Heart right ventricle (tissue), 2 donors: ENCODE data around the genes JAM2 and GABPA.

- PRO-cap, 2 experiments = no peak in any of the 2 experiments
Measured at GRCh38 chr21:22062817-22063235, 1064.6 kb downstream of the NCAM2 start.

DNA sequence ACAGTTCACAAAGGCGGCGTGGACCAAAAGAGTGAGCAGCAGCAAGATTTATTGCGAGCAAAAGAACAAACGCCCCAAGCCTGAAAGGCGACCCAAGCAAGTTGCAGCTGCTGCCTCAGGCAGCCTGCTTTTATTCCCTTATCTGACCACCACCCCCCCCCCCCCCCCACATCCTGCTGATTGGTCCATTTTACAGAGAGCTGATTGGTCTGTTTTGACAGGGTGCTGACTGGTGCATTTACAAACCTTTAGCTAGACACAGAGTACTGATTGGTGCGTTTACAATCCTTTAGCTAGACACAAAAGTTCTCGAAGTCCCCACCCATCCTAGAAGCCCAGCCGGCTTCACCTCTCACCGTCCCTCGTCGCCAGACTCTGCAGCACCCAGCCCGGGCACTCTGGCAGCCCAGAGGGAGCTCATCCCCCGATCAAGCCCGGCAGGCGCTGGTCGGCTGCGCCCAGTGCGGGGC is 2023.0 kb downstream of the NCAM2 start:
- PRO-cap, 2 experiments = no peak in any of the 2 experiments

GRCh38 chr21:23384498-23385284 is 2222.6 kb downstream of the MRPL39 start:
- PRO-cap, 2 experiments = no peak in any of the 2 experiments

GRCh38 chr21:25421104-25422027 is 185.9 kb downstream of the MRPL39 start:
- PRO-cap, 2 experiments = no peak in any of the 2 experiments

- PRO-cap, 2 experiments = no peak in any of the 2 experiments
Measured at GRCh38 chr21:25424658-25424927, 182.7 kb downstream of the MRPL39 start.

GRCh38 chr21:25560156-25560844 is 47.0 kb downstream of the MRPL39 start:
- PRO-cap, 2 experiments = no peak in any of the 2 experiments

DNA sequence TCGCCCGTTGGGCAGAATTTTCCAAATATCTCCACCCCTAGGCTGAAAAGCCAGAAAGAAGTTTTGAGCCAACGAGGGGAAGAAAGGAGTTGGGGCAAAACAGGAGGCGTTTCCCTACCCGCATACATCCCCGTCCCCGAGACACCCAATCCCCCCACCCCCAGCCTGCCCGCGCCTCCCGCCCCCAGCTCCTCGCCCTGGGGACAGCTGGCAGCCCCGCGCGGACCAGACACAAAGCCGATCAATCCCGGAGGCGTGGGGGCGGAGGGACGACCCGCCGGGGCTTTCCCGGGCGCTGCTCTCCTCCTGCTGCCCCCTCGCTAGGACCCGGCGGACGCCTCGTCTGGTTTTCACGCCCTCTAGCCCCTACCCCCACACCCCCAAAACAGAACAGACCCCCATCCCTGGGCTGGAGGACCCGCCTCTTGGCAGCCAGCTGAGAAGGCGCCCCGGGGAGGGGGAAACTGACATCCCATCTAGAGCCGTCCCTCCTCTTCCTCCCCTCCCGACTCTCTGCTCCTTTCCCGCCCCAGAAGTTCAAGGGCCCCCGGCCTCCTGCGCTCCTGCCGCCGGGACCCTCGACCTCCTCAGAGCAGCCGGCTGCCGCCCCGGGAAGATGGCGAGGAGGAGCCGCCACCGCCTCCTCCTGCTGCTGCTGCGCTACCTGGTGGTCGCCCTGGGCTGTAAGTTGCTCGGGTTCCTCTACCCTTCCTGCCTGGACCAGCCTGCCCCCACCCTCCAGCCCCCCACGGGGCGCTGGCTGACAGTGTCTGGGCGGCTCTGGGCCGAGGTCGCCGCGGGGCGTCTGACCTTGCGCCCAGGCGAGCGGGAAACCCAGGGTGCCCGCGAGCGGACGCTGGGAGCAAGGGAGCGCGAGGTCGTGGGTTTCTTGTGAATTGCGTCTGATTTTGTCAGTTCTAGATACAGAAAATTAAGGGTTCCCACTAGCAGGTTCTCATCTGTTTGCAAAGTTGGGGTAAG is at the start of gene JAM2:
JAM2 (plus strand) TSS at position 53 of the 981 bp plus-strand sequence.
- PRO-cap, 2 experiments = peak in 2 of 2 experiments; most common plus-strand start position 53 of the sequence (in 2); most common minus-strand start position 618 of the sequence (in 2)

GRCh38 chr21:25734784-25735491 is at the start of gene GABPA:
Gene GABPA, plus strand, starts transcription at chr21:25734972.
- PRO-cap, 2 experiments = peak in 2 of 2 experiments; most common plus-strand start chr21:25734972 (in 2); most common minus-strand start chr21:25734904 (in 2)

DNA sequence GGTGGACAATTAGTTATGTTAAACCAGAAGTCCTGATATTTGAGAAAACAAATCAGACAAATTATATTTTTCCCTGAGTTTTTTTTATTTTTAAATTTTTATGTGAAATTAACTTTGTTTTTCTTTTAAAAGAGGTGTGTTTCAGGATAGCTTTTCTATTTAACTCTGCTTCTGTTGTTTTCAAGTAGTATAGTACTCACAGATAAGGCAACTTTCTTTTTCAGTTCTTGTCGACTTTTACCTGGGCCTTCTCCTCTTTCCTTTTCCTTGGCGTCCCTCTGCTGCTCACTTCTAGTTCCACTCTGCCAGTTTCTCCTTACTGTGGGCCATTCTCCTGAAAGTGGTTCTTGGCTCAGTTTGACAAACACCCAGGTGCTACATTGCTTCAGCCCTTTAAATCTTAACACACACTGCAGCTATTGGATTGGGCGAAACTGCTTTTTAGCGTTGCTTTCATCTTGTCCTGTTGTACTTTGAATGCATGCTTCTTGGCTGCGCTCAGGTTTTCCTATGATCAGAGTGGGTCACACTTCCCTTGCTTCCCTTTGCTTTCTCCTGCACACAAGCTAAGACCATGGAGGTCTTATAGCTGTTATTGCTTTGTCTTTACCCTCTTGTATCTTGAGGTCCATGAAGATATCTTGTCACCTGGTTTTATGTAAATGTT is 21.5 kb downstream of the GABPA start:
- PRO-cap, 2 experiments = peak in 1 of 2 experiments; most common plus-strand start position 501 of the sequence (in 1); most common minus-strand start position 479 of the sequence (in 1)

GRCh38 chr21:25879381-25879621 is 144.5 kb downstream of the GABPA start:
- PRO-cap, 2 experiments = no peak in any of the 2 experiments

DNA sequence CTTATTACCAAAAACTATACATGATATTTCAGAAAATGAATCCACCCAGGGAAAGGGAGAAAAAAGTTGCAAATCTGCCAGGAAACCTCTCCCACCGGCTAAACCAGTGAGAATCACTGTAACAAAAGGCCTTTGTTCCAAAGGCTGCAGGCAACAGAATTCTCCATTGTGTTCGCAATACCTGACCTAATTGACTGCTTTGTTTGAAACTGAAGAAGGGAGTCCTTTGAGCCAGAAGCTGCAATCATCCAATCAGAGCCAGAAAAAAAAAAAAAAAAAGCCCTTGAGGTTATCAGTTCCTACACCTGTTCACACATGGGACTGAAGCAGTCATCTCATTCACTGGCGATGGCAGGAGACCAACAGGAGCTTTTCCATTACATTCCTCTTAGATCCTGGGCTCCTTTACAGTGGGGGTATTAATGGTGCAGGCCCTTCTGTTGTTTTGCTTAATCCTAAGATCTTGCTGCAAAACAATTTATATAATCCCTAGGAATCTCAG is 172.4 kb downstream of the APP start:
- PRO-cap, 2 experiments = peak in 1 of 2 experiments; most common plus-strand start position 333 of the sequence (in 1); most common minus-strand start position 192 of the sequence (in 1)

GRCh38 chr21:26068480-26069298 is 101.9 kb downstream of the APP start:
- PRO-cap, 2 experiments = no peak in any of the 2 experiments

DNA sequence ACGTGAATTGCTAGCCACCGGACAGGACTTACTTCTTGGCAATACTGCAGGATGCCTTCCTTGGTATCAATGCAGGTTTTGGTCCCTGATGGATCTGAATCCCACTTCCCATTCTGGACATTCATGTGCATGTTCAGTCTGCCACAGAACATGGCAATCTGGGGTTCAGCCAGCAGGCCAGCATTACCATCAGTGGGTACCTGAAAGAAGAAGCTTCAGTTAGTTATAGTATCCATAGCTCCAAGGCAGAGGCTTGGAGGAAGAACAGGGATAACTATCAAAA is 58.7 kb downstream of the APP start:
- PRO-cap, 2 experiments = no peak in any of the 2 experiments

- PRO-cap, 2 experiments = peak in 1 of 2 experiments; most common plus-strand start chr21:26116176 (in 1); most common minus-strand start chr21:26116011 (in 1)
Measured at GRCh38 chr21:26115712-26116273, 54.8 kb downstream of the APP start.

- PRO-cap, 2 experiments = peak in 1 of 2 experiments; most common minus-strand start chr21:26168942 (in 1)
Measured at GRCh38 chr21:26168673-26169011, 1.9 kb downstream of the APP start.

GRCh38 chr21:26169012-26169340 is 1.6 kb downstream of the APP start:
- PRO-cap, 2 experiments = peak in 1 of 2 experiments; most common plus-strand start chr21:26169230 (in 1)

DNA sequence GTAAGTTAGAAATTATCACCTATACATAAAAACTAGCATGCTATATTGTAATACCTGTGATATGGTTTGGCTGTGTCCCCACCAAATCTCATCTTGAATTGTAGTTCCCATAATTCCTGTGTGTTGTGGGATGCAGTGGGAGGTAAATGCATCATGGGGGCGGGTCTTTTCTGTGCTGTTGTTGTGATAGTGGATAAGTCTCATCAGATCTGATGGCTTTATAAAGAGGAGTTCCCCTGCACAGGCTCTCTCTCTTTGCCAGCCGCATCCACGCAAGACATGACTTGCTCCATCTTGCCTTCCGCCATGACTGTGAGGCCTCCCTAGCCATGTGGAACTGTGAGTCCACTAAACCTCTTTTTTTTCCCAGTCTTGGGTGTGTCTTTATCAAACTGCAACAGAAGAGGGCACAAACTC is 10.3 kb downstream of the ADAMTS1 start:
- PRO-cap, 2 experiments = no peak in any of the 2 experiments

- PRO-cap, 2 experiments = no peak in any of the 2 experiments
Measured at GRCh38 chr21:26844019-26844647, 1.1 kb downstream of the ADAMTS1 start.

GRCh38 chr21:28099250-28099698 is 785.9 kb downstream of the N6AMT1 start:
- PRO-cap, 2 experiments = peak in 2 of 2 experiments; most common minus-strand start chr21:28099461 (in 2)

DNA sequence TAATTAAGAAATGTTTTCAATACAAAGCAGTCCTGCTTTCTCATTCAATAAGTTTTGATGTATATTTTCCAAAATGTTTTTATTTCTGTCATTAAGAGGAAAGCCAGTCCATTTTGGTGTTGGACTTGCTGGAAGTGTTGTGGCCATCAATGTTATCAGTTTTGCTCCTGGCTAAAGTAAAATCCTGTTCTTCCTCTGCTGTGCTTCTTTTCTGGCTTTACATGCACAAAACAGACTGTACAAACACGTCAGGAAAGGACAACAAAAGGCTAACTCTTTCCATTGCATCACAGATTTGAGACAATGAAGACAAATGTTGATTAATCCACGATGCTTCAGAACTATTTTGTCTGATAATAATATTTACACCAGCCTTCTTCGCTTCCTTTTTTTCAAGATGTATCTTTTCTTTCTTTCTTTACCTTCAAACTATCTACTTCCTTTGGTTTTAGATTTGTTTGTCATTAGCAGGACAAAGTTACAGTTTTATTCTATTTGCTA is 627.8 kb downstream of the N6AMT1 start:
- PRO-cap, 2 experiments = no peak in any of the 2 experiments